Breast (tissue), 4 donors: ENCODE data around the gene RFX3.

GRCh38 chr9:3525178-3526206, at the start of gene RFX3:
Gene RFX3 (minus strand): TSS chr9:3526001.
- PRO-cap, 3 experiments, result peak in 3 of 3 experiments; most common plus-strand start chr9:3525384 (in 3); most common minus-strand start chr9:3525992 (in 2)
- RRBS, result 3% methylated on average over 23 of the region's 68 CpGs

DNA sequence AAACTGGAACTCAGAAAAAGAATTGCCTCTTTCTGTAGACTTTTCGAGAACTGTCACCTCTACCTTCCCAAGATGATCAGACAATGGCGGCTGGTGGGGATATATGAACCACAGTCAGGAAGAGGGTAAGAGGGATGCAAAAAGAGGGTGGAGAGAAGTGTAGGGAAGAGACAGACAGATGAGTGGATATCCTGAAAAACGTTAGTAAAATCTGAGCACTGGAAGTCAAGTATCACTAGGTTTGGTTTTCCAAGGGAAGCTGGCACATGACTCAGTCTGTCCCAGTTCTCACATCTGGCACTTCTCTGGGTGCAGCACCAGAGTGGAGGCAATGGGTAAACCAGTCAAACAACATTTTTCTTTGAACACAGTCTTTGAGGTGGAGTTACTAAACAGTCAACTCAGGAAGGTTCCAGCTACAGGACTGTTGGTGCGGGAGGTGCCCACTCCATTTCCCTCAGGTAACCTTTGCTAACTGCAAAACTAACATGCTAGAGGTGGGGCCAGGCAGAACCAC, 301.3 kb upstream of the RFX3 start:
- PRO-cap, 3 experiments, result peak in 1 of 3 experiments; most common plus-strand start position 419 of the sequence (in 1); most common minus-strand start position 296 of the sequence (in 1)
- RRBS, result no CpG with 5 or more reads among the region's 4 CpGs

- PRO-cap, 3 experiments, result no peak in any of the 3 experiments
- RRBS, result no CpG with 5 or more reads among the region's 10 CpGs
Observed at GRCh38 chr9:4206704-4207317, 93.1 kb downstream of the GLIS3 start.

GRCh38 chr9:4276252-4276503, 23.7 kb downstream of the GLIS3 start:
- PRO-cap, 3 experiments, result no peak in any of the 3 experiments
- RRBS, result no CpG with 5 or more reads among the region's 5 CpGs

- PRO-cap, 3 experiments, result no peak in any of the 3 experiments
- RRBS, result no CpG with 5 or more reads among the region's 2 CpGs
Observed at GRCh38 chr9:4430852-4431246, 59.4 kb upstream of the SLC1A1 start.

DNA sequence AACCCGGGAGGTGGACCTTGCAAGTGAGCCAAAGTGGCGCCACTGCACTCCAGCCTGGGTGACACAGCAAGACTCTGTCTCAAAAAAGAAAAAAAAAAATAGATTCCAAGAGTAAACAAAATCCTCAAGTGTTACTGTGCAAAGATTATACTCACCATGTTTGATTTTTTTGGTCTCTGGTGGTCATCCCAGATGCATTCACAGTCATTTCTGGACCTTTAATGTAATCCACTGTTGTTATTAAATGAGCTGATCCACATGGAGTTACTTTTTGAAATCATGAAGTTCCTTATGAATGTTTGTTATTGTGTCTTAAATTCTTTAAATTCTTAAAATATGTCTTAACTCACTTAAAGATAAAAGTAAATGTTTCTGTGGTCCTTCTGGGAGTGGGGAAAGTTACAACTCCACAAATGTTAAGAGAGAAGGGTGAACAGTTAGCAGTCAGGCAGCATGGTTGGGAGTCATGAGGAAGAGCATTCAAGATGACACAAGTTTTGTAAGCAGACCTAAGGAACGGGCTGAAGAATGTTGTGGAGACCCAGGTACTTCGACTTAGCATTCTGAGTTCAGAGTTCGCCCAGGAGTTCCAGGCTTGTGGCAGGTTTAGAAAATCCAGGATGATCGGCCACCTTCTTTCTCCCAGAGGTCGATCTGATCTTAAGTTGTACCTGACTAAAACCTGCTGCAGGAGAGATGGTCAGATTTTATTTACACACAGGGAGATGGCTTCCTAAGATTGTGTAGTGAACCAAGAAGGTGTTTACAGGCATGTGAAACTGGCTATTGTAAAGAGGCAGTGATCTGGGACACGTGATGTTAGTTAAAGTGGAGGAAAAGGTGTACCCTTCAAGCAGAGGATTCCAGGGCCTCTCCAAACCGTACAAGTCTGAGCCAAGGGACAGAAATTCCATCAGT, 17.1 kb downstream of the SLC1A1 start:
- PRO-cap, 3 experiments, result no peak in any of the 3 experiments
- RRBS, result no CpG with 5 or more reads among the region's 9 CpGs

GRCh38 chr9:4614447-4615131, 47.5 kb upstream of the PLPP6 start:
- PRO-cap, 3 experiments, result no peak in any of the 3 experiments
- RRBS, result no CpG with 5 or more reads among the region's 3 CpGs

GRCh38 chr9:4615132-4615715, 46.9 kb upstream of the PLPP6 start:
- PRO-cap, 3 experiments, result no peak in any of the 3 experiments
- RRBS, result no CpG with 5 or more reads among the region's 4 CpGs

- PRO-cap, 3 experiments, result no peak in any of the 3 experiments
- RRBS, result no CpG with 5 or more reads among the region's 2 CpGs
Observed at GRCh38 chr9:4620382-4620952, 41.6 kb upstream of the PLPP6 start.

DNA sequence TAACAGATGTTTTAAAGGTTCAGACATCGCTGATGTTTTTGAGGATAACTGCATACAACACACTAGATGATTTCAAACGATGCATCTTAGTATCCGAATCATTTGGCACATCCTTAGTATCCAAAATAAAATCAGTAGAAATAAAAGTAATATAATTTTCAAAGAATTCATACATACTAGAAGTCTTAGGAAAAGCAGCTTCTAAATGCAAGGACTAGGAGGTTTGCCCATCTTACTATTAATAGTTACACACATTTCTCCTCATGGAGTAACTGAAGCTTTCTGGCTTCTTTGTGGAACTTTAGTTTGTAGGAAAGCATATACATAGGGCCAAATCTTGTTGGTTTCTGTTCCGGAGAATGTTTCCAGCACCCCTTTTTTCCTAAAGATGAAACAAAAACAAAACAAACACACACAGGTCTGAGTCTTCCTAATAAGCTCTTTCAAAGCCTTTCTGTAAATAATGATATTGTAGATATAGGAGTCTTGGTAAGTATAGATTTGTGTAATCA, 28.2 kb downstream of the AK3 start:
- PRO-cap, 3 experiments, result no peak in any of the 3 experiments
- RRBS, result no CpG with 5 or more reads among the region's 4 CpGs

GRCh38 chr9:4736466-4737294, 4.3 kb downstream of the AK3 start:
- PRO-cap, 3 experiments, result no peak in any of the 3 experiments
- RRBS, result no CpG with 5 or more reads among the region's 8 CpGs

- PRO-cap, 3 experiments, result no peak in any of the 3 experiments
- RRBS, result no CpG with 5 or more reads among the region's 5 CpGs
Observed at GRCh38 chr9:4793981-4794232, 1.2 kb downstream of the RCL1 start.

DNA sequence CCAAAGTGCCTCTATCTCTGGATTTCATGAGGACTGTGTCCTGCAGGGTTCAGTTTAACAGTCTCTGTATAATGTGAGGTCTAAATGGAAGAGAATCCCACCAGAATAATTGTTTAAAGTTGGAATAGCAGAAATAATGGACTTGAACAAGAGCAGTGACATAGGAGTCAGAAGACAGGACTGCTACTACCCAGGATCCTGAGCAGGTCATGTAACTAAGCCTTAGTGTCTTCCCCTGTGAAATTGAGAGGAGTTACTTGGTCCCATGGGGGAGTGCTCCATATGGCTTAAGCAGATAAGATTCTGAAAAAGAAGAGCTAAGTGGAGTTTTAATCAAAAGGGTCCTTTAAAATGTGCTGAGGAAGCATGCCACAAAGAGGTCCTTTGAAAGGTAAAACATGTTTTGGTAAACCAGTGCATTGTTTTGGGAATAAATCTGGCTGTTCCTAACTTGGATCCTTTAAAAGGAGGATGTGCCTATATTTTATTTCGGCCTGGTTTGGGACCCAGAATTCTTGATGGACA, 5.5 kb downstream of the RCL1 start:
- PRO-cap, 3 experiments, result no peak in any of the 3 experiments
- RRBS, result no CpG with 5 or more reads among the region's 1 CpG

DNA sequence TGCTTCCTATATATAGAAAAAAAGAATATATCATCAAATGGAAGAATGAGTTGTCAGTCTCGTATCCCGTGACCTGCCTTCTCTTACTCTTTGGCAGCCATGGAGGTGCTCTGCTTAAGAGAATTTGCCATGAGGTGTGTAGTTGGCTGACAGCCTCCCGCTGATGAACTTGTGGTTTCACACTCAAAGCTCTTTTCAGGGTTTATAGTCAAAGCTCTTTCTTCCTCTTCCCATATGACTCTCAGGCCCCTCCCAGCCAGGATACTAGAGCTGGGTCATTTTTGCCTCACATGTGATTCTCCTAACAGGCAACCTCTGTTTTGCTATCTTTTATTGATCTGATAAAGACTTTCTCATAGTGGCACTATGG, 13.7 kb upstream of the JAK2 start:
- PRO-cap, 3 experiments, result no peak in any of the 3 experiments
- RRBS, result no CpG with 5 or more reads among the region's 3 CpGs

DNA sequence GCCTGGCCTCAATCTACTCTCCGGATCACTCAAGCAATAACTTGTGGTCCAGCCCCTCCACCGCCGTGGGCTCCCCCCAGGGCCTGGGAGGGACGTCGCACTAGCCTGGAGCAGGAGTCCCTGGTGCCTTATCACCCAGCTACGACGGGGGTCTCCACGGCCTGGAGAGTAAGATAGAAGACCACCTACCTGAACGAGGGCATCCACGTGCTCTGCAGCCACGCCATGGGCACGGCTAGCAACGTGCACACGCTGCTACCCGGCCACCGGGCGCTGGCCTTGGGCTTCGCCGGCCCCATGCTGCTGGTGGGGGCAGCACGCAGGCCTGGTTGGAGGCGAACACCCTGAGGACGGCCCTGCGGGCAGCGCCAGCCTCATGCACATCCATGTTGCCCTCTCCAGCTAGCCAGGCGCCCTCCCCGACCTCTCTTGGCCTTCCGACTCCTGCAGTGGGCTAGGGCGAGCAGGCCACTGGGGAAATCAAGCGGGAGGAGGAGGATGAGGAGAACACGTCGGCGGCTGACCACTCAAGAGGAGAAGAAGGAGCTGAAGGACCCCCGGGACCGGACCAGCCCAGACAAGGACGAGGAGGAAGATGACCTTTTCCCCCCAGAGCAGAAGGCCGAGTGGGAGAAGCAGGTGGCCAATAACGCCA, 73.4 kb downstream of the INSL6 start:
- PRO-cap, 3 experiments, result no peak in any of the 3 experiments
- RRBS, result 100% methylated on average over 1 of the region's 37 CpGs

- PRO-cap, 3 experiments, result no peak in any of the 3 experiments
- RRBS, result no CpG with 5 or more reads among the region's 3 CpGs
Observed at GRCh38 chr9:5133122-5133881, 52.1 kb downstream of the INSL6 start.

DNA sequence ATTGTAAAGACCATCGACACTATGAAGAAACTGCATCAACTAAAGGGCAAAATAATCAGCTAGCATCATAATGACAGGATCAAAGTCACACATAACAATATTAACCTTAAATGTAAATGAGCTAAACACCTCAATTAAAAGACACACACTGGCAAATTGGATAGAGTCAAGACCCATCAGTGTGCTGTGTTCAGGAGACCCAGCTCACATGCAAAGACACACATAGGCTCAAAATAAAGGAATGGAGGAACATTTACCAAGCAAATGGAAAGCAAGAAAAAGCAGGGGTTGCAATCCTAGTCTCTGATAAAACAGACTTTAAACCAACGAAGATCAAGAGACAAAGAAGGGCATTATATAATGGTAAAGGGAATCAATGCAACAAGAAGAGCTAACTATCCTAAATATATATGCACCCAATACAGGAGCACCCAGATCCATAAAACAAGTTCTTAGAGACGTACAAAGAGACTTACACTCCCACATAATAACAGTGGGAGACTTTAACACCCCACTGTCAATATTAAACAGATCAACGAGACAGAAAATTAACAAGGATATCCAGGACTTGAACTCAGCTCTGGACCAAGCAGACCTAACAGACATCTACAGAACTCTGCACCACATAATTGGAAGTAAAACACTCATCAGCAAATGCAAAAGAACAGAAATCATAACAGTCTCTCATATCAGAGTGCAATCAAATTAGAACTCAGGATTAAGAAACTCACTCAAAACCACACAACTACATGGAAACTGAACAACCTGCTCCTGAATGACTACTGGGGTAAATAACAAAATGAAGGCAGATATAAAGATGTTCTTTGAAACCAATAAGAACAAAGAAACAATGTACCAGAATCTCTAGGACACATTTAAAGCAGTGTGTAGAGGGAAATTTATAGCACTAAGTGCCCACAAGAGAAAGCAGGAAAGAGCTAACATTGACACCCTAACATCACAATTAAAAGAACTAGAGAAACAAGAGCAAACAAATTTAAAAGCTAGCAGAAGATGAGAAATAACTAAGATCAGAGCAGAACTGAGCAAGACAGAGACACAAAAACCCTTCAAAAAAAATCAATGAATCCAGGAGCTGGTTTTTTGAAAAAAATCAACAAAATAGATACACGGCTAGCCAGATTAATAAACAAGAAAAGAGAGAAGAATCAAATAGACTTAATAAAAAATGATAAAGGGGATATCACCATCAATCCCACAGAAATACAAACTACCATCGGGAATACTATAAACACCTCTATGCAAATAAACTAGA, 50.3 kb downstream of the INSL6 start:
- PRO-cap, 3 experiments, result no peak in any of the 3 experiments
- RRBS, result no CpG with 5 or more reads among the region's 6 CpGs

DNA sequence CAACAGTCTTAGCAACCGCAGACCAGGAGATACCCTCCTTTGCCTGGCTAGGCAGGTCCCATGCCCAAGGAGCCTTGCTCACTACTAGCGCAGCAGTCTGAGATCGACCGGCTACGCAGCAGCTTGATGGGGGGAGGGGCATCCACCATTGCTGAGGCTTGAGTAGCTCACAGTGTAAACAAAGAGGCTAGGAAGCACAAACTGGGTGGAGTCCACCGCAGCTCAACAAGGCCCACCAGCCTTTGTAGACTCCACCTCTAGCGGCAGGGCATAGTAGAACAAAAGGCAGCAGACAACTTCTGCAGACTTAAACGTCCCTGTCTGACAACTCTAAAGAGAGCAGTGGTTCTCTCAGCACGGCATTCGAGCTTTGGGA, 12.5 kb downstream of the RLN1 start:
- PRO-cap, 3 experiments, result no peak in any of the 3 experiments
- RRBS, result no CpG with 5 or more reads among the region's 10 CpGs

- PRO-cap, 3 experiments, result no peak in any of the 3 experiments
- RRBS, result no CpG with 5 or more reads among the region's 5 CpGs
Observed at GRCh38 chr9:5435859-5436879, 1.6 kb downstream of the PLGRKT start.

- PRO-cap, 3 experiments, result no peak in any of the 3 experiments
- RRBS, result no CpG with 5 or more reads among the region's 3 CpGs
Observed at GRCh38 chr9:5784484-5785171, 48.3 kb downstream of the ERMP1 start.